ENCODE results near the genes HTR4 and SH3TC2.

DNA sequence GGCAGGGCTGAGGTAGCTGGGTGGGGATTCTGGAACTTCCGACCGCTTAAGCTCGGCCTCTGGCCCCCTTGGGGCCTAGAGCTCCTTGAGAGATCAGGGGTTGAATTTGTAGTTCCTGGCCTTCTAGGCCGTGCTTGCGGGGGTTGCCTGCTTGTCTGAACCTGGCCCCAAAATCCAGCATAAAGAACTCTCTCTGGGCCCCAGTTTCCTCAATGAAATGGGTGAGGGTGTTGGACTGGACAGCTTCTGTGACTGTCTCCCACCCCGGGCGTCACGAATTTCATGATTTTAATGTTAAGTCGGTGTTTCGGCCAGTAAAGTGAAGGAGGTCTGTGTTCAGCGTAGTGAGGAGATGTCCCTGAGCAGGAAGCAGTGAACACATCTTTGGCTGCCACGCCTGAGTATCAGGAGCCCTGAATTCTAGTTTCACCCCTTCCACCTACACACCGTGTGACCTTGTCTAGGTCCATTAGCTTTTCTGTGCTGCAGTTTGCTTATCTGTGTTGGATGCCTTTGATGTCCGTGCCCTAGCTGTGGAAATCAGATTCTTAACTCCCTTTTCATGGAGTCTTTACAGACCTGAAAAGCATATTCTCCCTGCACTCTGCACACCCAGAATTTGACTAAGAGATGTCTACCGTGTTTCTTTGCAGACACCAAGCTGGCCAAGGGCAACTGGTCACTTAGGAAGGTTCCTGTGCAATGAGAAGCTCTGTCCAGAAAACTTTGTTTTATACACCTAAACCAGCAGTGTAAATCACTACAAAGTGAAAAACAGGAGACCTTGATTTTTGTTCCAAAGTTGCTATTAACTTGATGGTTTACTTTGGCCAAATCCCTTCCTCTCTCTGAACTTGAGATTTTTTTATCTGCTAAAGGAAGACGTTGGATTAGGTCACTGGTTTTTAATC, 600 bp downstream of the FBXO38 start:
- PRO-cap: bidirectional peak, plus-strand start at position 317 of the sequence, minus-strand start at position 374 of the sequence

GRCh38 chr5:148654448-148654976, at the start of gene HTR4:
TSS of gene HTR4 (minus strand) at chr5:148654527.
- PRO-cap: no peak

GRCh38 chr5:148805268-148805774, 21.1 kb upstream of the ADRB2 start:
- PRO-cap: no peak

DNA sequence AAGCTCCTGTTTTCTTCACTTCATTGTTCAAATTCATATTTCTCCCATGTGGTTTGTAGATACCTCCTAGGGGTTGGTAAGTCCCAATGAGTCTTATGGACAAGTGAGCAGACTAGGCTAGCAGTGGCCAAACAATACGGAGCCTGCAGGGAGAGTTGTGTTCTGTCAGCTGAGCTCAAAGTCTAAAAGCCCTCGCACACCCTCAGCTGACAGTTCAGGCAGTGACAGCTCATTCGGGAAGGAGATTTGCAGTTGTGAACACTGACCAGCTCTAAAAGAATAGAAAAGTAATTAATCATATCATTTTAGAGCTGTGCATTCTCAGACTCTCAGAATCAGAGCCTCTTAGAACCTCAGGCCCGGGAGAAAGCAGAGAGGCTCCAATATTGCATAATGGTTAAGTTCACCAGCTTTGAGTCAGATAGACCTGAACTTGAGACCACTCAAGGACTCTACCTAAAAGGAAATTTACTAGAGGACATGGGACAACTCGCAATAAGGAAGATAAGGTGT, 95.0 kb downstream of the SH3TC2 start:
- PRO-cap: no peak

DNA sequence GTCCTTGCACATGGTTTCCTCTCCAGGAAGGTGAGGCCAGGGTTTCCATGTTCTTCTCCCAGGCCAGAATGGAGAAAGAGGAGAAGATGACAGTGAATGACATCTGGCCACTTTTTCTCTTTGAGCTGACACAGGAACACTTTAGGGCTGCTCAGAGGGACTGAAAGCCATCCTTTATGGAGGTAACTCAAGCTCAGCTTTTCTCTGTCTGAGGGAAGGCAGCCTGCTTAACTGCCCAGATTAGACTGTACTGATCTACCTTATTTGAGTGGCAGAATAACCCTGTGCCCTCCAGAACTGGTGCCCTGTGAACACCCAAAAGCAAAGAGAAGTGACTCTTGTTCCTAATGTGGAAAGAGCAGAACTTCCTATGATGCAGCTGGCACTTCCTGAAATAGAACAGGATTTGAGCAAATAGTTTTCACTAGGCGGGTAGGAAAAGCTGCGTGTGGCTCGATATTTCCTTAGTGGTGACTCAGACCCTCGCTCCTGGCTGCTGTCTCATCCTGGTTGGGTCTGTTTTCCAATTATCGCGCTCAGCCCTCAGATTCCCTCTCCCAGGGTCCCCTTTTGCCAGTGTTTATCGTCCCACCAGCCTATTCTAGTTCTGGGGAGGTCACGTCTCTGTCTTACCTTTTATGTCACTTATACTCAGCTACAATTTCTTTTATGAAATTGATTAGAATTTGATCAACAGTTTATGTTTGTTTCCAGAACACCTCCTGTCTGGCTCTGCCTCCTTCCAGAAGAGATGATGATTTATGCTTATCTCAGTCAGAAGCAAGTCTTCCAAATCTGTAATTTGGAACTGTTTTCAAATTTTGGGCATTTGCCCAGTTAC, 89.9 kb downstream of the SH3TC2 start:
- PRO-cap: no peak

GRCh38 chr5:149062963-149063675, at the start of gene SH3TC2:
TSS of gene SH3TC2 (minus strand) at chr5:149063062.
- PRO-cap: no peak

- PRO-cap: no peak
These were observed 11.6 kb upstream of the AFAP1L1 start for GRCh38 chr5:149259706-149260721.

GRCh38 chr5:149329599-149329984, 15.7 kb upstream of the GRPEL2 start:
- PRO-cap: no peak

DNA sequence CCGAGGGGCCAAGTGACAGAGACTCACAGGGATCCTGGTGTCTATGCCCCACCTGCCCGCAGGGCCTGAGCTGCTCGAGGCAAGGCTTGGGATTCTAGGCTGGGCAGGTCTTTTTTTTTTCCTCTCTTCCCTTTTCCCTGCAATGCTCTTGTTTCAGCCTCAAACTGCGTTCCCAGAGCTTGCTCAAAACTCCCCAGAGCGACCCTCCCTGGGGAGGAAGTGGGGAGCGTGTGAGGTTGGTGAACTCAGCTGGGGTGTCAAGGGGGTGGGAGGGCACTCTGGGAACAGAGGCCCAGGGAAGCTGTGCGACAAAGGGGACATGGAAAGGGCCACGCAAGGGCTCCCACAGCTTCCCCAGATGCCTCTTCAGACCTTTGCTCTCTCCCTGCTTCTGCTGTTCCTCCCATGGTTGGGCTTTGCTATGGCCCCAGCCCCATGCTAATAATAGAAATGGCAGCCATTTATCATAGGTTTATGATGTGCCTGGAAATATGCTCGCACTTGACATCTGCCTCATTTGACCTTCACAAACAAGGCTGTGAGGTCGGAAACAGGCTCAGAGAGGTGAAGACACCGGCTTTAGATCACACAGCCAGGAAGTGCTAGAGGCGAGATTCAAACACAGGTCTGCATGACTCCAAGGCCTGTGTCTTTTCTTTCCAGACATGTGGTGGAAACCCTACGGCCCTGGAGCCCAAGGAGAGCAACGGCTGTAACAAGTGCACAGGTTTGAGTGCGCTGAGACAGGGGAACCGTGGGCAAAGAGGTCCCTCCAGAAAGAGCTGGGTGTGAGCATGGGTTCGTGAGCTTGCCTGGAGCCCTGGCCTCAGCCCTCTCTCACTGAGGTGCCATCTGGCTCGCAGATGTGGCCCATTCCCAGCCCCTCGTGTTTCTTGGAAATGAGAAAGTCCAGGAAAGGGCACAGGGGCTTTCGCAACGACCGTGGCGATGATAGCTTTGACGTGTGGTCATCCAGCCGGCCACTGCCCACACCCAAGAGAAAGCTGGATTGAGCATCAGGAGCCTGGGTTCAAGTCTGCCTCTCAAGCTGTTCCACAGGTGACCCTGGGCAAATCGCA, 41.1 kb upstream of the IL17B start:
- PRO-cap: no peak

- PRO-cap: no peak
These were observed 53.7 kb upstream of the IL17B start for GRCh38 chr5:149432587-149433394.

DNA sequence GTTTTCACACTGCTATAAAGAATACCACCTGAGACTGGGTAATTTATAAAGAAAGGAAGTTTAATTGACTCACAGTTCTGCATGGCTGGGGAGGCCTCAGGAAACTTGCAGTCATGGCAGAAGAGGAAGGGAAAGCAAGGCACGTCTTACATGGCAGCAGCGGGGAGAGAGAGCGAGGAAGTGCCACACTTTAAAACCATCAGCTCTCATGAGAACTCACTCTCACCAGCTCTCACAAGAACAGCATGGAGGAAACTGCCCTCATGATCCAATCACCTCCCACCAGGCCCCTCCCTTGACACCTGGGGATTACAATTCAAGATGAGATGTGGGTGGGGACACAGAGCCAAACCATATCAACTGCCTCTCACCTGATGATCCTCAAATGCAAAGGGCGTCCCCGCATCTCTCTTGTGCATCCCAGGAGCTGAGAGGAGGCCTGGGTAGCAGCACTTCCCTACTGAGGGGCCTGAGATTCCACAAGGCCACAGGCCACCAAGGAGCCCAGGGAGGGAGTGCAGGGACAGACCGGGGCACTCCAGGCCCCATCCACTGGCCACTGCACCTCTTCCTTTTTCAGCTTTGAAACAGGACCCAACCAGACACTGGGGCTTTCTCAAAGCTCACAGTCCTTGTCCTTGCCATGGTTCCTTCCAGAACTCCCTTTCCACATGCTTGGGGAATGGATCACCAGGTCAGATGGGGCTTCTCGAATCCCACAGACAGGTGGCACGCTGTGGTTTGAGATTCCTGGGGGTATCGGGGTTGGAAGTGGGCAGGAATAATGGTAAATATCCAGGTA, 54.5 kb upstream of the IL17B start:
- PRO-cap: no peak

GRCh38 chr5:149442456-149443253, 63.6 kb upstream of the IL17B start:
- PRO-cap: bidirectional peak, plus-strand start at chr5:149442791, minus-strand start at chr5:149442638; unidirectional peak, minus-strand start at chr5:149443029

- PRO-cap: no peak
These were observed 73.1 kb upstream of the IL17B start for GRCh38 chr5:149451801-149452915.

GRCh38 chr5:149493839-149494287, 57.4 kb downstream of the CSNK1A1 start:
- PRO-cap: no peak

GRCh38 chr5:149609324-149609883, 28.1 kb downstream of the ARHGEF37 start:
- PRO-cap: no peak

DNA sequence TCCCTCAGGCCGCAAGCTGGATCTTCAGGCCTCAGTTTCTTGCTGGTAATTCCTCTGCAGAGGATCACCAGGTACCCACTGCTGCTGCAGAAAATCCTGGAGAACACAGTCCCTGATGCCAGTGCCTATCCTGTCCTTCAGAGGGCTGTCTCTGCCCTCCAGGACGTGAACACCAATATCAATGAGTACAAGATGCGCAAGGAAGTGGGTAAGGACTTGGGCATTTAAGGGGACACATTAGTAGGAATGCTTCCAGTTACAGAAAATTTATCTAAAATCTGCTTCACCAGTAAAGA, 35.2 kb downstream of the ARHGEF37 start:
- PRO-cap: no peak

- PRO-cap: no peak
These were observed 36.1 kb upstream of the PPARGC1B start for GRCh38 chr5:149693852-149694500.

GRCh38 chr5:149785187-149785881, 55.2 kb downstream of the PPARGC1B start:
- PRO-cap: no peak

DNA sequence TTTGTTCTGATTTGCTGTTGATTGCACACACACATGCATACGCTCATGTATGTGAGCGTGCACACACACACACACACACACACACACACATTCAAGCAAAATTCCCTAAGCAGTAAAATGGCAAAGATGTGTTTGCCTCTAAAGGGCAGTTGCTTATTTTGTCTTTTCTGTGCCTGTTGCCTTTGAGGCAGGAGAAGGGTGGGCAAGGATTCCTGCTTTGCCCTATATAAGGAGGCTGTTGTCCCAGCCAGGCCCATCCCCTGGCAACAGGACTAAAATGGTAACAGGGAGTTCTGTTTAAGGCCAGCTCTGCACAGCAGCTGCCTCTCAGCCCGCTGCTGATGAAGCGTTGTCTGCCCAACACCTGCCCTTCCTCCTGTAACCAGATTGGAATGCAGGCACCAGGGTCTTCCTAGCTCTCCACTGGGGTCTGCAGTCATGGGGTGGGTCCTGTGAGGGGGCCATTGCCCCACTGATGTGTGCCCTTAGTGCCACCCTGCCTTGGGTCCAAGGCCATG, 64.4 kb downstream of the PPARGC1B start:
- PRO-cap: no peak

GRCh38 chr5:149957958-149958348, 2.6 kb upstream of the SLC26A2 start:
- PRO-cap: no peak